Metastatic Liver Carcinoma in the Adrenal Gland (tissue), 2 donors: Measurements from ENCODE around the gene NR1D2.

GRCh38 chr3:20054359-20055513 lies 14.5 kb downstream of the KAT2B start:
- PRO-cap, 2 experiments = no peak in any of the 2 experiments

DNA sequence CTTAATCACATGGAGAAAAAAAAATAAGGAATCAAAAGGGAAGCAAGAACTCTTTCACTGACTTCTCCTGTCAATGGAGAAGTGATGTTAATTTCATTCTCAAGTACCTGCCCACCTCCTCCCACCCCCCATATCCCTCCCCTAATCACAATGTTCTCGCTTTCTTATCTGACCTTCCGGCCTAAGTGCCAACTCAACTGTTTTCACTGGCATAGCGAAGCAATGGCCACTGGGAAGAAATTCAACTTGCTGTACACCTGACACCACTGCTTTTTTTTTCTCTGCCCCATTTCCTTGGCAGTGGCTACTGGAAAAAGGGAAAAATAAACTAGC lies 3.8 kb downstream of the SGO1 start:
- PRO-cap, 2 experiments = no peak in any of the 2 experiments

DNA sequence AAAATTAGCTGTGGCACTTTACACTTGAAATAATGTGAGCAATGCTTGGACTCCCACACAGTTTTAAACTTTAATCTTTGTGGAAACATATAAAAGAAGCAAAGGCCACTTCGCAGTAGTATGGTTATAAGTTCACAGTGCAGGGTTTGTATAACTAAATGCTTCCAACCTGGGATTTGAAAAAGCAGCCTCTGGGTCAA lies 46.9 kb upstream of the SGO1 start:
- PRO-cap, 2 experiments = no peak in any of the 2 experiments

DNA sequence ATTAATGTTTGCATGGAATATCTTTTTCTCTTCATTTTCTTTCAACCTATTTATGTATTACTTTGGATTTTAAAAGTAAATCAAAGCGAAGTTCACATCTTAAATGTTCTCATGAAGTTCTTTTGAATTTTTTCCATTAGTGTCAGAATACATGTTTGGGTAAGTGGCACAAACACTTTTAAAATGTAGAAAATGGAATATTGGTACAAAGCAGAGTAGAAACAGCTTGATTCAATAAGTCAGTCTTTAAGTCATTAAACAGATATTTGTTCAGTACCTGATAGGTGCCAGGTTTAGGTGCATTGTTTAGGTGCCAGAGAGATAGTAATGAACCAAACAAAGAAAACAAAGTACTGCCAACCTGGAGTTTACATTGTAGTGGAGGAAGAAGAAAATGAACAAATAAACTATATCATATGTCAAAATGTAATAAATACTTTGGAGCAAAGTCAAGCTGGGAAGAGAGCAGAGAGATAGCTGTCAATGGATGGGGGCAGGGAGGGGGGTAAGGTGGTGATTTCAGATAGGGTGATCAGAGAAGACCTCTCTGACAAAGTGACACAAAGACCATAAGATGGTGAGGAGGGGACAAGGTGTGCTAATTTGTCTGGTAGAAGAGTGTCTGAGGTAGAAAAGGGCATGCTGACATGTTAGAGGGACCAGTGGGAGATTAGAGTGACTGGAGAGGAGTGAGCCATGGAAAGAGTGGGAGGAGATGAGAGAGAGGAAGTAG lies 128.0 kb downstream of the UBE2E2 start:
- PRO-cap, 2 experiments = no peak in any of the 2 experiments

- PRO-cap, 2 experiments = no peak in any of the 2 experiments
These were observed 281.4 kb upstream of the UBE2E1 start for GRCh38 chr3:23524416-23524624.

- PRO-cap, 2 experiments = no peak in any of the 2 experiments
These were observed 152.1 kb upstream of the UBE2E1 start for GRCh38 chr3:23653680-23654112.

GRCh38 chr3:23750812-23751898 lies 54.6 kb upstream of the UBE2E1 start:
- PRO-cap, 2 experiments = no peak in any of the 2 experiments

GRCh38 chr3:23811293-23811832 lies 5.6 kb downstream of the UBE2E1 start:
- PRO-cap, 2 experiments = peak in 2 of 2 experiments; most common minus-strand start chr3:23811359 (in 2)

DNA sequence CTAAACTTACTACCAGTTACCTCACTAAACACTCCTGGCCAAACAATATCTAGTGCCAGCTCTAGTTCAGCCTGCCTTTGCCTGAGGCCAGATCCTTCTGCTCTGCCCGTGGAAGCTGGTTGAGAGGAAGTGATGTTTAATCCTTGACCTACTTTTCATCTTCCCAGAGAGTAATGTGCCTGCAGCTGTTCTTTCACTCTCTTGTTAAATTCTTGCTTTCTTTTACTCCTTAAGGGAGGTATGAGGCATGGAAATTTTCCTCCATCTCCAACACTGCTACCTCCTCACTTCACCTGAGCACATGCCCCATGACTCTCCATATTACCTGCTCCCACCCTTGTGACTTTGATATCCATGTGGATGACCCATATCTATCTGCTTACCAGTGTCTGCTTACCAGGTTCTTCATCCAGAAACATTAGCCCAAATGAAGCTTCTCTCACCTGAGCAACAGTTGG lies 53.4 kb downstream of the UBE2E1 start:
- PRO-cap, 2 experiments = no peak in any of the 2 experiments

DNA sequence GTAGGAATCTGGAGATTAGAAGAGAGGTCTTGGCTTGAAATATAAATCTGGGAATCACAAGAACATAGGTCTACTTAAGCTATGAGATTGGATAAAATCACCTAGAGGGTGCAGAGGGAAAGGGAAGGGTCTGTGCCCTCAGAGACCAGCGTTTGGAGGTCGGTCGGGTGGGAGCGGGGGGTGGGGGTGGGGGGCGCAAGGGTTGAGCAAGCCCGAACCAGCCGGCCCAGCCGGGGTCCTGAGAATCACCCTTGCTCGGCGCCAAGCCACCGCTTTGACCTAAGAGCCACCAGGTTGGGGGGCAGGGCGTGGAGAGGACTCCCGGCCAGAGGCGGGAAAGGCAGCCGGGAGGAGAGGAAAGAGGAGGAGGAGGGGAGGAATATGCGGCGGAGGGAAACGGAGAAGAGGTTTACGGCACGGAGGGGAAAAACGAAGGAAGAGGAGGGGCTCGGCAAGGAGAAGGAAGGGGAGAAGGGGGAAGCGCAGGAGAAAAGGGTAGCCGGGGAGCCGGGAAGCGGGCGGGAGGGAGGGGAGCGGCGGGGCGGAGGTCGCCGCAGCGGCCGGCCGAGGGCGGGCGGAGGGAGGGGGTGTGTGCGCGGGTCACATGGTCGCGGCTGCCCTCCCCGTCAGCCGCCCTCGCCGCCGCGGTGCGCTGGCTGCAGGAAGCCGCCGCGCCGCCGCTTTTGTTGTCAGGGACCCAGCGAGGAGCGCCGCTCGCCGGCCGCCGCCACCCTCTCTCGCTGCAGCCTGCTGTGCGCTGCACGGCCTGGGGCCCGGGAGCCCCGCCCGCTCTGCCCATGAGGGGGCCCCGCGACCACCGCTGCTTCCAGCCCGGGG lies at the start of gene NR1D2:
Gene NR1D2 (plus strand): TSS at position 626 of the 837 bp plus-strand sequence.
- PRO-cap, 2 experiments = peak in 2 of 2 experiments; most common plus-strand start position 686 of the sequence (in 2); most common minus-strand start position 488 of the sequence (in 1)

GRCh38 chr3:23958656-23959495 lies 13.8 kb downstream of the NR1D2 start:
- PRO-cap, 2 experiments = no peak in any of the 2 experiments

GRCh38 chr3:23967662-23968373 lies 22.7 kb downstream of the NR1D2 start:
- PRO-cap, 2 experiments = no peak in any of the 2 experiments

DNA sequence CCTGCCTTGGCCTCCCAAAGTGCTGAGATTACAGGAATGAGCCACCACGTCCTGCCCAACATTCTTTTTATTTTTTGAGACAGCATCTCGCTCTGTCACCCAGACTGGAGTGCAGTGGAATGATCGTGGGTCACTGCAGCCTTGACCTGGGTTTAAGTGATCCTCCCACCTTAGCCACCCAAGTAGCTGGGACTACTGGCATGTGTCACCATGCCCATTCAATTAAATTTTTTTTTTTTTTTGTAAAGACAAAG lies 29.9 kb downstream of the NR1D2 start:
- PRO-cap, 2 experiments = no peak in any of the 2 experiments

- PRO-cap, 2 experiments = no peak in any of the 2 experiments
These were observed 97.5 kb downstream of the NR1D2 start for GRCh38 chr3:24042187-24043291.

GRCh38 chr3:24331853-24332378 lies 162.7 kb downstream of the THRB start:
- PRO-cap, 2 experiments = no peak in any of the 2 experiments

DNA sequence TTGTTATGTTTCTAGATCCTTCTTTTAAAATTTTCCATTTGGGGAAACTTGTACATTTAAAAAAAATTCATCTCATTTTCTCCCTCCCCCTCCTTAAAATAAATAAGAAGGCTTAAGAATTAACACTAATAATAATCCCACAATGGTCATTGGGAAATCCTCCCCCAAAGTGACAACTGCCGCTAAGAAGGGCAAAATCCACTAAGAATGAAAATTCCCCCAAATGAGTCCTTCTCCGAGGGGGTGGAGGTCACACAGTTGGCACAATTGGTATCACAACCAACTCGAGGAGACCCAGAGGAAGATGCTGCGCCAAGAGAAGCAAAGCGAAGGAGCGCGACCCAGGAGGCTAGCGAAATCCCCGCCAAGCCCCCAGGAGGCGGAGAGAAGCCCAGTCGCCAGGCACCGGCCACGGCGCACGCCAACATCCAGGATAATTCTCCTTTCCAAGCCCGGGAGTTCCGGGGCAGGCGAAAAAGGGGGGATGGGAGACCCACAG lies 907 bp downstream of the THRB start:
- PRO-cap, 2 experiments = peak in 2 of 2 experiments; most common minus-strand start position 435 of the sequence (in 2)

GRCh38 chr3:24521278-24522217 lies 26.9 kb upstream of the THRB start:
- PRO-cap, 2 experiments = peak in 1 of 2 experiments; most common plus-strand start chr3:24521967 (in 1); most common minus-strand start chr3:24521813 (in 1)

GRCh38 chr3:24531014-24531369 lies 36.3 kb upstream of the THRB start:
- PRO-cap, 2 experiments = no peak in any of the 2 experiments

DNA sequence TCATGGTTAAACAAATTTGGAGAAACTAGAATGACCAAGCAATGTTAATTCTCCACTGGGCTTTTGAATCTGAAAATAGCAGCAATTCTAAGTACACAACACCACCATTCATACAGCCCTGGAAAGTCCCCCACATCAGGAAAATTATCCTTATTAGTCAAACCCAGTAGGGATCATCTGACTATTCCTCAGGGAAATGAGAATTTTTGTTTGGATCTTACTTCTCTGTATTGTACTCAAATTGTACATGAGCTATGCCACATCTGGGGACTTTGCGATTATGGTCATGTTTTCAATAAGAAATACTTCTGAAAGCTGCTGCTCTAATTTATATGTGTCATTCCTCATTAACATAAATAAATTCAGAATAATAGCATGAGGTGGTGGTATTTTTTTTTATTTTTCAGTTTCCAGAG lies 46.0 kb downstream of the RARB start:
- PRO-cap, 2 experiments = no peak in any of the 2 experiments

- PRO-cap, 2 experiments = no peak in any of the 2 experiments
These were observed 44.2 kb downstream of the TOP2B start for GRCh38 chr3:25620505-25620926.